LHCN-M2 (cell line): ENCODE data around the genes TAF1, PIN4, PABPC1L2B and PBDC1.

DNA sequence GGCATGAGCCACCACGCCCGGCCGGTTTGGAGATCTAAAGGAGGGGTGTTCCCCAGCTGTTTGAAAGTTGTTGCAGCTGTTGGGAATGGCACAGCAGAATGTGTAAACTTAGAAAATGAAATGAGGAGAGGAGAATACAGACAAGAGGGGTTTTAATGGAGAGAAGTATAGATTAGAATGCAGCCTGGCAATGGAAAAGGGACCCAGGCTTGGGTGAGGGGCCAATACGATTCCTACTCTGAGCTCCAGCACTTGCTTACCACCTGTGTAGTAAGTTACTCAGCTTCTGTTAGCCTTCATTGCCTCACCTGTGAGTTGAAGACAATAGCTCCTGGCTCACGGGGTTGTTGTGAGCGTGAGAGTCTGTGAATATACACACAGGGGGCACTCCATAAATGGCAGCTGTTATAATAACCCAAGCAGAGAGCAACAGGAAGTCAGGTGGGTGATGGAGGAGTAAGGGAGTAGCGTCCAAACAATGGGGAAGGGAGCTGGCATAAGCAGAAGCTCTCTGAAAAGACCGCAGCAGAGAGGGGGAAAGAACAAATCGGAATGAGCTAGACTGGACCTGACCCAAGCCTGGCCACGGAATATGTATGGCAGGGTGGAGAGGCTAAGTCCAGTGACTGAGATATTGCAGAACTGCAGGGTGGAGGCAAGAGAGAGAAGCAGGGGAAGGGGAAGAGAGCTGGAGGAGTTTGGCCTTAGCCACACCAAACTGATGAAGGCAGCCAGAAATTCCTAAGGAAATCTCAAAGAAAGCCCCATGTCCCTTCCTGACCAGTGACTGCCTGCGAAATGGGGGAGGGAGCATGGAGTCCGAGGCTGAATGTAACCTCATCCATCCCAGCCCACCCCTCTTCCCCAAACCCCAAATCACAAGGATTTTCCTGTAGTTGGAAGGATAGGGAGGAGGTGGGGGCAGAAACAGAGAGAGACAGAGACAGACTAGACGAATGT, 6.6 kb upstream of the GJB1 start:
- RAMPAGE, long total RNA: no peak

DNA sequence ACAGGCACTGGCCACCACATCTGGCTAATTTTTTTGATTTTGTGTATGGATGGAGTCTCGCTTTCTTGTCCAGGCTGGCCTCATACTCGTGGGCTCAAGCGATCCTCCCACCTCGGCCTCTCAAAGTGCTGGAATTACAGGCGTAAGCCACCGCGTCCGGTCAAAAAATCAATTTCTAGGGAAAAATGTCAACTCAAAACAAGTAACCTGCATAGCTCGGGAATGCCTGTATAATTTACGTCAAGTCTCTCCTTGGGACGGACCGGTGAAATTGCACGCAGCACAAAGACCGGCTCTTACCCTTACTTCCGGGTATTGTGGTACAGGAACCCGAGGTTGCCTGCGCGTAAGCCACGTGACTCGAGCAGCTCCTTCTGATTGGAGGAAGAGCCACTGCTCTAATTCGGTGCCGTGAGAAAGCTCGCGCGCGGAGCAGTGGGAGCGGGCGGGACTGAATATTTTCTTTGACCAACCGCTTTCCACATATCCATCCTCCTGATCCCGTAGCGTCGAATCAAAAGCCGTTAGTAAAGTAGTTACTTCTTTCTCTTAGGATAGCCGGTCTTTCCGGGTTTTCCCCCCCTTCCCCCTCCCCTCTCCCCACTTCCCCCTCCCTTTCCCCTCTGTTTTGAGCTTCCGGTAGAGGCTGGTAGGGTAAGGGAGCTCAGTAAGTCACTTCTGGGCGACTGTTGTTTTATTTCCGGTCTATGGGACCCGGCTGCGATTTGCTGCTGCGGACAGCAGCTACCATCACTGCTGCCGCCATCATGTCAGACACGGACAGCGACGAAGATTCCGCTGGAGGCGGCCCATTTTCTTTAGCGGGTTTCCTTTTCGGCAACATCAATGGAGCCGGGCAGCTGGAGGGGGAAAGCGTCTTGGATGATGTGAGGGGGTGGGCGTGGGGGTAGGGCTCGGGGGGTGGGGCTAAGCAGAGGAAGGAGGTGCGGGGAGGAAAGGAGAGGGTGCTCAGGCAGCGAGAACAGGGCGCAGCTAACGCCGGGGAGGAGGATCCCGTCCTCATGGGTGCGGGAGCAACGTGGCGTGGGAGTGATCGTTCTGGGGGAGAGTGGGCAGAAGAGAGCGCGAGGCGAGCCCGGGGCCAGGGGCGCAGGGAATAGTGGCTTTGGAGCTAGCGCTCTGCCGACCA, at the start of gene TAF1:
TSS of gene TAF1 (plus strand) at position 750 of the 1,150 bp plus-strand sequence.
- RAMPAGE, long total RNA: no peak

GRCh38 chrX:71389405-71389683, 23.2 kb downstream of the TAF1 start:
- RAMPAGE, long total RNA: no peak

GRCh38 chrX:71491965-71493138, 40.6 kb upstream of the OGT start:
- RAMPAGE, long total RNA: no peak

- RAMPAGE, long total RNA: no peak
Observed at GRCh38 chrX:71579745-71580191, 1.5 kb downstream of the GCNA start.

DNA sequence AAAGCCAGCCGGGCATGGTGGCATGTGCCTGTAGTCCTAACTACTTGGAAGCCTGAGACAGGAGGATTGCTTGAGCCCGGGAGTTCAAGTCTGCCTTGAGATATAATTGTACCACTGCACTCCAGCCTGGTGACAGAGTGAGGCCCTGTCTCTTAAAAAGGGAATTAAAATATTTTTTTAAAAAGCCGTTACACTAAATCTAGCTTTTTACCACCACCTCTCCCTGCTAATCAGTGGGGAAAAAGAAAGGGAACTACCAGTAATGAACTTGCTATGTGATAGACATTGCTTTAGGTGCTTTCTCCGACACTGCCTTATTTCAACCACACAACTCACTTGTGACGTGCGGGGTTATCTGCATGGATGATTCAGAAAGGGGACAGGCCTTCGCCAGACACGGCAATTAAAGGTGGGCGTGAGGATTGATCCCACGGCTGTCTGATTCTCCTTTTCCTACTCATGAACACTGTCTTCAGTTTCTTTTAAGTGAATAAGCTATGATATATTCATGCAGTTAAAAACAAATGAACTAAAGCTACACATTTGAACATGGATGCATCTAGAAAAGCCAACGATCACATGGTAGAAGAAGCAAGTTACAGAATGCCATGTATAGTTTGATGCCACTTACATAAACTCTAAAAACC, 849 bp upstream of the CXCR3 start:
- RAMPAGE, long total RNA: no peak

DNA sequence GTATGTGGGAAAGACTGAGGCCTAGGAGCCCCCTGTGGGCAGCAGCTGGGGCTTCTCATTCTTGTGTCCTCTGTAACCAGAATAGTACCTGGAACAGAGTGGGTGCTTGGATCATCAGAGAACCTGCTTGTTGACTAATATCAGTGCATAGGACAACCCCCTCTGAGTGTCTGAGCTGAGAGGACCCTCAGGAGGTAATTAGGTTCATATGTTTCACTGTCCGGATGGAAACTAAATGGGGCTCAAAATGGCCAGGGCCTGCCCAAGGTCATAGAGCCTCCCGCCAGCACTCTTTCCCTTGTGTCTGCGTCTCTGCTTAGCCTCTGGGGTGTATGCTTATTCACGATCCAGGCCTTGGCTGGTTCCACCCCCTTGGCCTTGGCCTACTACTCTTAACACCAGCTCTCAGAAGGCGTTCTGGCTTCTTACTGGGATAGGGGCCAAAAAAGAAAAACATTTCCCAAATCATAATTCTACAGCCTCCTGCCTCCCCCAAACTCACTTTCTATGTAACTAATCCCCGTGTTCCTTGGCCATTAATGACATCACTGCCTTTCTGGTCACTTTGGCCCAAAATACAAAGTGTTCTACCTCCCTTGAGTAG, 118.7 kb upstream of the PIN4 start:
- RAMPAGE, long total RNA: no peak

DNA sequence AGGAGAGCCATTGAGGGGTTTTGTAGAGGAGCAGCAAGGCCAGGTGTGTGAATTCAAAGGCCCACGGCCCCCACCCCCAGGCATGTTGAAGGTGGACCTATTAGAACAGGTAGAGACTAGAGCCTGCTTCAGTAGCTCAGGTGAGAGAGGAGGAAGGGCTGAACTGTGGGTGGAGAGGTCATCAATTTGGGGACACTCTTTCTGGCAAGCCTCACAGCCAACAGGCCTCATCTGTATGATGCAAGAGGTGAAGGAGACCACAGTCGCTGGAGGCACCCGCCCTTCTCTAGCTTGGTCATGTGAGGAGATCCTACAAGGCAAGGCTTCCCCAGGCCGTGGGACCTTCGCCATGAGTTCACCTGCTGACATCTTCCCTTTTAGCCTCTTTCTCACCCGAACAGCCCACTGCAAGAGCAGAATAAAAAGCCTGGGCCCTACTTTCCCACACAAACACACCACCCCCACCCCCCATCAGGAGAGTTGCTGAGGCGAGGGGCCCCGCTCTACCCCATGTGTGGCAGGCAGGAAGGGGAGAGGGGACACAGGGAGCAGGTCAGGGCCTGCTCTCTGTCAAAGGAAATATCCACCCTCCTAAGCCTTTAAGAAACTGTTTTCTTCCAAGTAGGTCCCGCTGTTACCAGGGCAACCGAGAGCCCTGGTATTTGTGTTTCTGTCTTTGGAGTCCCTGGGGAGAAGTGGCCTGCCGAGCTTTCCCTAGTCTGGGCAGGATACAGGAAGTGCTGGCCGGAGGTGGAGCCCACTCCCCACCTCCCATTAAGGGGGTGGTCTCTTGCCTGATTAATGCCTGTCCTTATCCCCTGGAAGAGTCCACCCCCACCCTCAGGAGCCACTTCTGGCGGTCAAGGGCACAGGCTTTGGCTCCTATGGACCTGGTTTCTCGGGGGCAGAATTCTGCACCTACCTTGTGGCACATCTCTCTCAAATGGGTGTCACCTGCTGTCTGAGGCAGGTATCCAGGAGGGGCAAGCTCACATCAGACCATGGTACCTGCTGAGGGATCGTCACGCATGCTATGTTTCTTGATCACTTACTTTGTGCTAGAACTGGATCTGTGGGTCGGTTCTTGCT, 57.8 kb upstream of the PIN4 start:
- RAMPAGE, long total RNA: no peak

- RAMPAGE, long total RNA: start-site peak on the plus strand at chrX:72181754-72181769, 87 reads
Observed at GRCh38 chrX:72180871-72182163, at the start of gene PIN4. Gene PIN4 (plus strand): TSS chrX:72181757.

GRCh38 chrX:72275899-72276447, 1.1 kb downstream of the RPS4X start:
- RAMPAGE, long total RNA: no peak

GRCh38 chrX:72344613-72345153, 39.0 kb upstream of the CITED1 start:
- RAMPAGE, long total RNA: no peak

- RAMPAGE, long total RNA: no peak
Observed at GRCh38 chrX:72468804-72469716, 103.6 kb downstream of the HDAC8 start.

GRCh38 chrX:73002712-73003165, at the start of gene PABPC1L2B:
Gene PABPC1L2B (plus strand): TSS chrX:73002939.
- RAMPAGE, long total RNA: no peak

DNA sequence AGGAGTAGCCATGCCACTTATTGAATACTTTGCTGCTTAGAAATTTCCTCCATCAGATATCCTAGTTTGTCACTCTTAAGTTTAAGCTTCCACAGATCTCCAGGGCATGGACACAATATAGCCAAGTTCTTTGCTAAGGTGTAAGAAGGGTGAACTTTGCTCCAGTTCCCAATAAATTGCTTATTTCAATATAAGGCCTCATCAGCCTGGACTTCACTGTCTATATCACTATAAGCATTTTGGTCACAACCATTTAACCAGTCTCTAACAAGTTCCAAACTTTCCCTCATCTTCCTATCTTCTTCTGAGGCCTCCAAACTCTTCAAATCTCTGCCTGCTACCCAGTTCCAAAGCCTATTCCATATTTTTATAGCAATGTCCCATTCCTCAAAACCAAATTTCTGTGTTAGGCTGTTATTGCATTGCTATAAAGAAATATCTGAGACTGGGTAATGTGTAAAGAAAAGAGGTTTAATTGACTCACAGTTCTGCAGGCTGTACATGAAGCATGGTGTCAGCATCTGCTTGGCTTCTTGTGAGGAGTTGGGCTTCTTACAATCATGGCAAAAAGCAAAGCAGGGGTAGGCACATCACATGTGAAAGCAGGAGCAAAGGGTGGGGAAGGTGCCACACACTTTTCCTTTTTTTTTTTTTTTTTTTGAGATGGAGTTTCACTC, 213.3 kb upstream of the ZCCHC13 start:
- RAMPAGE, long total RNA: no peak

DNA sequence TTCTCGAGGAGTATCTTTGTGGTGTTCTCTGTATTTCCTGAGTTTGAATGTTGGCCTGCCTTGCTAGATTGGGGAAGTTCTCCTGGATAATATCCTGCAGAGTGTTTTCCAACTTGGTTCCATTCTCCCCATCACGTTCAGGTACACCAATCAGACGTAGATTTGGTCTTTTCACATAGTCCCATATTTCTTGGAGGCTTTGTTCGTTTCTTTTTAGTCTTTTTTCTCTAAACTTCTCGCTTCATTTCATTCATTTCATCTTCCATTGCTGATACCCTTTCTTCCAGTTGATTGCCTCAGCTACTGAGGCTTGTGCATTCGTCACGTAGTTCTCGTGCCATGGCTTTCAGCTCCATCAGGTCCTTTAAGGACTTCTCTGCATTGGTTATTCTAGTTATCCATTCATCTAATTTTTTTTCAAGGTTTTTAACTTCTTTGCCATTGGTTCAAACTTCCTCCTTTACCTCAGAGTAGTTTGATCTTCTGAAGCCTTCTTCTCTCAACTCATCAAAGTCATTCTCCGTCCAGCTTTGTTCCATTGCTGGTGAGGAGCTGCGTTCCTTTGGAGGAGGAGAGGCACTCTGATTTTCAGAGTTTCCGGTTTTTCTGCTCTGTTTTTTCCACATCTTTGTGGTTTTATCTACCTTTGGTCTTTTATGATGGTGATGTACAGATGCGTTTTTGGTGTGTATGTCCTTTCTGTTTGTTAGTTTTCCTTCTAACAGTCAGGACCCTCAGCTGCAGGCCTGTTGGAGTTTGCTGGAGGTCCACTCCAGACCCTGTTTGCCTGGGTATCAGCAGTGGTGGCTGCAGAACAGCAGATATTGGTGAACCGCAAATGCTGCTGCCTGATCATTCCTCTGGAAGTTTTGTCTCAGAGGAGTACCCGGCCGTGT, 204.2 kb upstream of the ZCCHC13 start:
- RAMPAGE, long total RNA: no peak

- RAMPAGE, long total RNA: no peak
Observed at GRCh38 chrX:74209692-74210484, 94.1 kb upstream of the ZCCHC13 start.

DNA sequence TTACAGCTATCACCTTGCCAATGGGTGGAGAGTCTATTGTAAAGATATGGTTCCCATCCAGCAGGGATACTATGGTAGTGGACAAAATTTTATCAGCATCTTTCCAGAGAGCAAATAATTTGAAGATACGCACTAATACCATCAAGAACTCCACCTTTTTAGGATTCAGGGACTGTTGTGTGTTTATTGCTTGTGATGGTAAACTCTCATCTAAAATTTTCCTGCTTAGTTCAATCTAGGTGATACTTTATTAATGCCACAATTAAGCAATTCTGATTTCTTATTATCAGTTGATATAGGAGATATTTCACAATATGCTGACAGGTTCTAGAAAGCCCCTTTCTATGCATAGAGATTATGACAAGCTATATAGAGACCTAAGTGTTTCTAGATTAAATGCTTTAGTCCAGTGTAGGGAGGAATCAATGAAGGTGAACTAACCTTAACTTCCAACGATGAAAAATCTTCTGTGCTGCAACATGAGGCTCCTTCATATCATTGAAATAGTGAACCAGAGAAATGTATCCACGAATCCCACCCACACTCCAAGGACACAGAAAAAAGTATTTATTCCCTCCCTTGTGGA, 65.9 kb upstream of the ZCCHC13 start:
- RAMPAGE, long total RNA: no peak

DNA sequence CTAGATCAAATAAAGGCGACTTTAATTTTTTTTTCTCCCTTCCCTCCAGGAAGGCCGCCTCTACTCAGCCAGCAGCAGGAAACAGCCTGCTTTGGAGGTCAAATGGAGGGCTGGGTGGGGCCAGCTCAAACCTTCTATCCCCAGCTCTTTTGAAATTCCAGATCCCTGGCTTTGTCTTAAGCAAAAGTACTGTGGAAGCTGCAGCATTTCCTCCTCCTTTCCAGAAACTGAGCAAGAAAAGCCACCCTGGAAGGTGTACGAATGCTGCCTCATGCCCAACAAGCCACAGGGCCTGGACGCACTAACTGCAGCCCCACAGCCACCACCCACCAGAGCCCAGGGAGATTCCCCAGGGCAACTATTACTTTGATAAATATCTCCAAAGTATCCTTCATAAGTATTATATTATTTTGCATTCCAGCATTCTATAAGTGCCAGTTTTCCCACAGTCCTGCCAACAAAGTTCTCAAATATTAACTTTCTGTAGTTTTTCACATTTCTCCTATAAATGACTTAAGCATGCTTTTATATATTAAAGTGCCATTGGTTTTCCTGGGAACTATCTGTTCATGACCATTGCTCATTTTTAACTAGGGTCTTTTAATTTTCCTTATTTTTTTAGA, 55.0 kb upstream of the ZCCHC13 start:
- RAMPAGE, long total RNA: no peak

DNA sequence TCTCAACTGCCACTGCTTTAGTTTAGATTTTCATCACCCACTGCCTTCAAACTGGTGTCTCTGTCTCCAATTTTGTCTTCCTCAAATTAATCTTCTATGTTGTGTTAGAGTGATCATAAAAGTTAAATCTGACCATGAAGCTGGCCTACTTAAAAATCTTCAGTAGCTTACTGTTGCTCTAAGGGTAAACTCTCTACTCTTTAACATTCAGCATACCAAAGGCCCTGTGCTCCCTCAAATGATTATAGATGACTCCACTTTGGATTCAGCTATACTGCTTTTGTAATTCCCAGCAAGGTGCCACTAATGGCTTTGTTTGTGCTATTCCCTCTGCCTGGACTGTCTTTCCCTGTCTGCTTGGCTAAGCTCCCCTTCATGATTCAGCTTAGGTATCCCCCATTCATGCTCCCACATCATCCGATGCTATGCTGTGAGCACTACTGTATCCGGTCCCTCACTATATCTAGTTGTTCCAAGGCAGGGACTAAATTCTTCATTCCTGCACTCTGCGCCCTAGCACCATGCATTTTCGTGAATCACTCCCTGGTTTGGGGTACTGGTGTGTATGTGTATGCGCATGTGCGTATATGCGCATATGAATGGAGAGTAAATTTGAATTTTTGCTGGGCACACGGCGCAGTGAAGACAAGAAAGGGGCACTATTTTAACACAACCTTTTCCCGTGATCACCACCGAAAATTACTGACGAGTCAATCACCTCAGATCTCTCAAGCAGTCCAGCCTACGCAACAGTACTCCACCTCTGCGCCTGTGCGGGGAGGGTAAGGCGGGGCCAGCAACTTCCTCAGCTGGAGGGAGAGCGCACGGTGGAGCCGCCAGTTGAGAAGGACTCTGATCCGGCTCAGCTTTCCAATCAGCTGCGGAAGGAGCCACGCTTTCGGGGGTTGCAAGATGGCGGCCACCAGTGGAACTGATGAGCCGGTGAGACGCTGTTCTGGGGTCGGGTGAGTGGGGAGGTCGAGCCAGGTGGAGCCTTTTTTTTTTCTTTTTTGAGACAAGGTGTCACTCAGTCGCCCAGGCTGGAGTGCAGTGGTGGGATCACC, at the start of gene PBDC1:
TSS of gene PBDC1 (plus strand) at position 836 of the 1,064 bp plus-strand sequence.
- RAMPAGE, long total RNA: start-site peak on the plus strand centred at position 861 of the sequence, 99 bp wide, 122 reads

DNA sequence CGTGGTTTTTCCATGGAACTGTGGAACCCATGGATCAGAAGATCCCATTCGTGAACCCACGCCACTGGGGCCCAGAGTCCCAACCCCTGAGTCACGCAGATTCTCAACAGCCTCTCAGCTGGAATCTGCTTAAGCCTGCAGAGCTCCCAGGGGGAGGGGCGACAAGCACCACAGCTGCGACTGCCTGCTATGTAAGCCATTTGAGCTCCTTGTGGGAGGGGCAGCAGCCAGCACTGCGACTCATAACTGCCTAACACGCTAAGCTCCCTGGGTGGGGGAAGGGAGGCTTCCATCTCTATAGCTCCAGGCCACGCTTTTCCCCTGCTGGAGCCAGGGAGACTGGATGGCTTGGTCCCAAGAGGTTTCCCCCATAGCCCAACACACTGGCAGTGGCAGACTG, 47.0 kb downstream of the FGF16 start:
- RAMPAGE, long total RNA: no peak